ENCODE measurements around the genes RPL35, GOLGA1 and MAPKAP1.

GRCh38 chr9:124282724-124283320 is 25.1 kb downstream of the NEK6 start:
- PRO-cap, 2 experiments = no peak in any of the 2 experiments
- RAMPAGE, long total RNA, 4 experiments = no peak in any of the 4 experiments

GRCh38 chr9:124297327-124298036 is 39.7 kb downstream of the NEK6 start:
- PRO-cap, 2 experiments = peak in 1 of 2 experiments; most common plus-strand start chr9:124297773 (in 1)
- RAMPAGE, long total RNA, 4 experiments = no peak in any of the 4 experiments

GRCh38 chr9:124342552-124343470 is 72.4 kb downstream of the PSMB7 start:
- PRO-cap, 2 experiments = peak in 1 of 2 experiments; most common plus-strand start chr9:124343171 (in 1)
- RAMPAGE, long total RNA, 4 experiments = no peak in any of the 4 experiments

- PRO-cap, 2 experiments = no peak in any of the 2 experiments
- RAMPAGE, long total RNA, 4 experiments = no peak in any of the 4 experiments
Observed at GRCh38 chr9:124351961-124352469, 63.2 kb downstream of the PSMB7 start.

DNA sequence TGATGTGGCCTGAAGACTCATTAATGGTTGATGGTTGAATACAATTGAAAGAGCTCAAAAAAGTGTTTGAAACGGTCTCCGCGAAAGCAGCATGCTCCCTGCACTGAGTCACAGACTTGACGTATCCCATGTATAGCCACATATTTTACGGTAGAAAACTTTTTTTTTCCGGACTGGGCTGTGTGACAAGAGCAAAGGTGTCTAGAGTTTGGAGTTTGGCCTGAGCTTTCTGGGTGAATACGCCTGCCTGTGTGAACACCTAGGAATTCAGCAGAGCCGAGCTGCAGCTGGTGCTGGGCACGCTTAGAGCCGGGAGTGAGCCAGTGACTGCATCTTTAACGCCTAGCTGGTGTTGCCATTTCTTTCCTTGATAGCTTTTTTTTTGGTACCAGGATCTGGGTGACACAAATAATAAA is 51.9 kb downstream of the PSMB7 start:
- PRO-cap, 2 experiments = no peak in any of the 2 experiments
- RAMPAGE, long total RNA, 4 experiments = start-site peak on the plus strand in 1 of 4 experiments, centred at position 145 of the sequence, 5 reads per replicate

GRCh38 chr9:124409428-124410036 is 5.7 kb downstream of the PSMB7 start:
- PRO-cap, 2 experiments = no peak in any of the 2 experiments
- RAMPAGE, long total RNA, 4 experiments = no peak in any of the 4 experiments

- PRO-cap, 2 experiments = no peak in any of the 2 experiments
- RAMPAGE, long total RNA, 4 experiments = no peak in any of the 4 experiments
Observed at GRCh38 chr9:124505750-124506382, 1.3 kb downstream of the NR5A1 start.

DNA sequence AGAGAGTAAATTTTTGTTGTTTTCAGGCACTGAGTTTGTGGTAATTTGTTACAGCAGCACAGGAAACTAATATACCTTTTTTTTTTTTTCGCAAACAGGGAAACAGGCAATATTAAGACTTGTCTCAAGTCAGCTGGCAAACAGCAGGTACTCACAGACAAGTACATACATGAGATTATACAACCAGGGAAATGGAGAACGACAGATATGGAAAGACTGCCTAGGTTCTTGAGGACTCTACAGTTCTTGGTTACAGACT is 49.5 kb upstream of the NR5A1 start:
- PRO-cap, 2 experiments = no peak in any of the 2 experiments
- RAMPAGE, long total RNA, 4 experiments = no peak in any of the 4 experiments

DNA sequence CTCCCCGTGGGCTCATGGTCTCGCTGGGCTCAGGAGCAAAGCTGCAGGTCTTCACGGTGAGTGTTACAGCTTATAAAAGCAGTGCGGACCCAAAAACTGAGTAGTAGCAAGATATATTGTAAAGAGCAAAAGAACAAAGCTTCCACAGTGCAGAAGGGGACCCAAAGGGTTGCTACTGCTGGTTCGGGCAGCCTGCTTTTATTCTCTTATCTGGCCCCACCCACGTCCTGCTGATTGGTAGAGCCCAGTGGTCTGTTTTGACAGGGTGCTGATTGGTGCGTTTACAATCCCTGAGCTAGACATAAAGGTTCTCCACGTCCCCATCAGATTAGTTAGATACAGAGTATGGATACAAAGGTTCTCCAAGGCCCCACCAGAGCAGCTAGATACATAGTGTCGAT is 15.3 kb upstream of the WDR38 start:
- PRO-cap, 2 experiments = no peak in any of the 2 experiments
- RAMPAGE, long total RNA, 4 experiments = no peak in any of the 4 experiments

DNA sequence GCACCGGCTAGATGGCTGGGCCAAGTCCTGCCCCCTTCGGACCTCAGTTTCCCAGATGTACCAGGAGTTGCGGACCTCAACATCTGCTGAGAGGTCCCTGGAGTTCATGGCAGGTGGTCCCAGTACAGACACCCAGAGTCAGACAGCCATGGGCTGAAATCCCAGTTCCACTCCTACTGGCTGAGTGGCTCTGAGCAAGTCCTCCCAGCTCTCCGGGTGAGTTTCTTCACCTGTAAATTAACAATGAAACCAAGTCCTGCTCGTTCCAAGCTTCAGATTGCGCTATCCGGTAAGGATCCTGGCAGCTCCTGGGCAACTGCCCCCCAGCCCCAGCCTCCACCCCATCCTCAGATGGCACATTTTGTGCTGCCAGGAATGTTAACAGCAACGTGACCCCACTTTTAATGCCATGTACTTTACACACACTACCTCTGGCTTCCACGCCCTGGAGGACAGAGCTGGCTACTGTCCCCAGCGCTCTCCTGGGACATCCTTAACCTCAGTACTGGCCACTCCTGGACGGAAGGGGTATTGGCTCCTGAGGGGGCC is 727 bp upstream of the WDR38 start:
- PRO-cap, 2 experiments = no peak in any of the 2 experiments
- RAMPAGE, long total RNA, 4 experiments = no peak in any of the 4 experiments

DNA sequence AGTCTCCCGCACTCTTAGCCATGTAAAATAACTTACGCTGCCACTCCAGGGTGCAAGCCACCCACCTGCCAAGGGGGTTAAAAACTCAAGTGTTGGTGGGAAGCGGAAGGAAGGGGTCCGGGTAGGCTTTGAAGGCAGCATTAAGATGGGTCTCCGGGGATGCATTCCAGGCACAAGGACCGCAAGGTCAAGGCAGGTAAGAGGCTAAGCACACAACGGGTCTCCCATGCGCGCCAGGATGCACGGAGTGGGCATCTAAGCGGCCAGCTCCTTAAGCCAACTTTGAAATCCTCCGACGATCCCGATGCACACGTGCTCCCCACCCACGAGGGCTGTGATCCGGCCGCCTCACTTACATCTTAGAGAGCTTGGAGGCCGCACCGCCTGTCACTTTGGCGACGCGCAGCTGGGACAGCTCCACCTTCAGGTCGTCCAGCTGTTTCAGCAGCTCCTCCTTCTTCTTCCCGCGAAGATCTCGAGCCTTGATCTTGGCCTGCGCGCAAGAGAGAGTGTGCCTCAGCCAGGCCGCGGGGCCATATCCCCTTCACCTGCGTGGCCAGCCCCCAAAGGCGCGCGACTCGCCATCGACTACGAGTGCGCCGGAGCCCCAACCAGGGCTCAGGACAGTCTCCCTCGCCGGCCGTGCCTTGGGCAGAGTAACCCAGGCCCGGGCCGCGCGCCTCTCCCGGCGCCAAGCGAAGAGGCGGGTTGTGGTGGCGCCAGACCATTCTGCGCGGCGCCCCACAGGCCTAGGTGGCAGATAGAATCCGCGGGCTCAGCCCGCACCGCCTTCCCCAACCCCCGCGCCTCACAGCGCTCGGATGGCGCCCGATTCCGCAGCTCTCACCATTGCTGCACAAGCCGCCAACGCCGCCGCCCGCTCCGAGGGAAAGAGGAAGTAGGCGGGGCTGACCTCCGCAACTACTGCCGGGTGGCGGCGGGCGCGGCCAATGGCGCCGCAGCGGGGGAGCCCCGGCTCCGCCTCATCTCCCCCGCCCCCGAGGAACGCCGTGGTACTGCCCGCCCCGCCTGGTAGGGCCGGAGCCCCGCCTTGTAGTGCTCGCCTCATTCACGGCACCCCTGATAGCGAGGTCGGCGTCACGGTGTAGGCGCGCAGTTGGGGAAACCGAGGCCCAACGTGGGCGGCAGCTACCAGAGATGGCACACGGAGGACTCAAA is at the start of gene RPL35:
Gene RPL35 (minus strand): TSS at position 895 of the 1,179 bp plus-strand sequence.
- PRO-cap, 2 experiments = peak in 2 of 2 experiments; most common plus-strand start position 1,068 of the sequence (in 2); most common minus-strand start position 895 of the sequence (in 2)
- RAMPAGE, long total RNA, 4 experiments = start-site peak on the plus strand in 1 of 4 experiments, centred at position 1,075 of the sequence, 17 reads per replicate; start-site peak on the minus strand in 4 of 4 experiments, centred at positions 883 to 888 of the sequence, 343 to 27,611 reads per replicate

GRCh38 chr9:124868180-124869565 is 6.7 kb downstream of the ARPC5L start:
- PRO-cap, 2 experiments = peak in 2 of 2 experiments; most common plus-strand start chr9:124869159 (in 1); most common minus-strand start chr9:124869079 (in 1)
- RAMPAGE, long total RNA, 4 experiments = start-site peak on the plus strand in 2 of 4 experiments, at chr9:124869190-124869216 at its widest, 111 to 251 reads per replicate; start-site peak on the minus strand in 2 of 4 experiments, at chr9:124869003-124869106 at its widest, 9 reads per replicate

- PRO-cap, 2 experiments = no peak in any of the 2 experiments
- RAMPAGE, long total RNA, 4 experiments = start-site peak on the plus strand in 2 of 4 experiments, at chr9:124877041-124877193 at its widest, 36 to 63 reads per replicate
Observed at GRCh38 chr9:124876657-124877317, 14.9 kb downstream of the ARPC5L start.

DNA sequence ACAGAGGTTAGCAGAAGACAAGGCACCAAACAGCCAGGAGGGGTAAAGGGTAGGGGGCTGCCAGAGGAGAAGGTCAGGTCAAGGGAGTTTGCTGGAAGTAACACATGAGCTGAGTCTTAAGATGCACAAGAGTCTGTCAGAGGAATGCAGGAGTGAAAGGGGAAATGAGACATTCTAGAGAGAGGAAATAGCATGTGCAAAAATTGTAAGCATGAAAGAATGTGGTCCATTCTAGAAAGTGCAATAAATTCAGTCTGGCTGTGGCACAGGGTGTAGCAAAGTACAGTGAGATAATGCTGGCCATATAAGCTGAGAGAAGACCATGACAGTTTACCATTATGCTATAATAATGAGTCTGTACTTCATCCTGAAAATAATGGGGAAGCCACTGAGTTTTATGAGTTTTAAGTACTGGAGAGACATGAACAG is 6.6 kb downstream of the GOLGA1 start:
- PRO-cap, 2 experiments = no peak in any of the 2 experiments
- RAMPAGE, long total RNA, 4 experiments = no peak in any of the 4 experiments

- PRO-cap, 2 experiments = peak in 2 of 2 experiments; most common plus-strand start chr9:124941178 (in 1); most common minus-strand start chr9:124940959 (in 1)
- RAMPAGE, long total RNA, 4 experiments = start-site peak on the minus strand in 3 of 4 experiments, at chr9:124940959-124941102 at its widest, 32 to 75 reads per replicate
Observed at GRCh38 chr9:124940884-124941699, at the start of gene GOLGA1. GOLGA1 (minus strand) TSS chr9:124941083.

DNA sequence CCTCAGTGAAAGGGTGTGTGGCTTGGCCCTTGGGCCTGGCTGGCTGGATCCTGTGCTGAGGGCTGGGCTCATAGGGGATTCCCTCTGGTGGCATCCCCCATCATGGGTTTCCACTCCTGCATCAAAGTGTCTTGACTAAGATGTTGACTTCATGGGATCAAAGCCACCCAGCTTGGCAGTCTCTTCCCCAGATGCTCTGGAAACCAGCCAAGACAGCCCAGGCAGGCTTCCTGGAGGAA is 166.7 kb downstream of the GAPVD1 start:
- PRO-cap, 2 experiments = no peak in any of the 2 experiments
- RAMPAGE, long total RNA, 4 experiments = no peak in any of the 4 experiments

DNA sequence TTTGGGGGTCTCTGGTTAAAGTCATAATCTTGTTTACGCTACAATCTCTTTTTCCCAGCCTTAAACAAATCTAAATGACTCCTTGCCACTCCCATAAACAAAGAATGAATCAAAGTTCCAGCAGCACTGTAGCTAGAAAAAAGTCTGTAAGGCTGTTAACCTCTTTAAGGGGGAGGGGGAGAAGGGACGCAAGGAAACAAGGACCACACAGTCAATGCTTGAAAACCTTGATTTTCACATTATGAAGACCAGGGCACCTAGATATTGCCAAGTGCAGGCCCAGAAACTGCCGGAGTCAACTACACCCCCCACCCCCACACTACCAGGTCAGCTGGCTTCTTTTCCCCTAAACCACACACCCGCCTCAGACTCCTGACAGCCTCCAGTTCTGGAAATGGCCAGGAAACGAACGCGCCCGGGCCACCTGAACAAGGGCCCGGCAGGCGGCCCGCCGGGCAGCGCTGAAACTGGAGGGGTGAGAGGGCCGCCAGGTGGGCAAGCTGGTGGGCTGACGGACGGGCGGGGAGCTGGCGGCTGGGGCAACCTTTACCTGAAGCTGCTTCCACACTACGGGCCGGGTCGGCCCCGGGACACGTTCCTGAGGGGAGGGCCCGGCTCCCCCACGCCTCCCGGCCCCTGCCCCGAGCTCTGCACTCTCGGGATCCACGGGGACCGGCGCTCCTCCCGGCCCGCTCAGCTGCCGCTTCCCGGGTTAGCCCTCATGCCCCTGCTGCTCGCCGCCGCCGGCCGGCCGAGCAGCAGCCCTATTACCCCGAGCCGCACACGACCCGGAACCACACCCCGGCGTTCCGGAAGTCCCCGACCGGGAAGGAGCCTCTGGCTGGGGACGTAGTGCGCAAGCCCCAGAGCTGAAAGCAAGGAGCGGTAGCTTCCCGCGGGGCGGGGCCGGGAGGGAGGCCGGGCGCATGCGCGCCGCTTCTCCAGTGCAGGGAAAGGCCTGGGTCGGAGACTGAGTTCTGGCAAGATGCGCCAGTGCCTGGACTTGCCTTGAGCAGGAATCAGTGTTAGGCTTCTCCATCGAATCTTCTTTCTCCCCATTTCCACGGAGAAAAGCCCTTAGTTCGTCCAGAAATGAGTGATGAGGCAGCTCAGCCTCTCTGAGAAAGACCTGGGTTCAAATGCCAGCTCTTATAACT is at the start of gene MAPKAP1:
Gene MAPKAP1 (minus strand): TSS at position 788 of the 1,157 bp plus-strand sequence.
- PRO-cap, 2 experiments = peak in 2 of 2 experiments; most common plus-strand start position 944 of the sequence (in 1); most common minus-strand start position 785 of the sequence (in 1)
- RAMPAGE, long total RNA, 4 experiments = start-site peak on the minus strand in 4 of 4 experiments, centred at positions 778 to 784 of the sequence, 182 to 799 reads per replicate

DNA sequence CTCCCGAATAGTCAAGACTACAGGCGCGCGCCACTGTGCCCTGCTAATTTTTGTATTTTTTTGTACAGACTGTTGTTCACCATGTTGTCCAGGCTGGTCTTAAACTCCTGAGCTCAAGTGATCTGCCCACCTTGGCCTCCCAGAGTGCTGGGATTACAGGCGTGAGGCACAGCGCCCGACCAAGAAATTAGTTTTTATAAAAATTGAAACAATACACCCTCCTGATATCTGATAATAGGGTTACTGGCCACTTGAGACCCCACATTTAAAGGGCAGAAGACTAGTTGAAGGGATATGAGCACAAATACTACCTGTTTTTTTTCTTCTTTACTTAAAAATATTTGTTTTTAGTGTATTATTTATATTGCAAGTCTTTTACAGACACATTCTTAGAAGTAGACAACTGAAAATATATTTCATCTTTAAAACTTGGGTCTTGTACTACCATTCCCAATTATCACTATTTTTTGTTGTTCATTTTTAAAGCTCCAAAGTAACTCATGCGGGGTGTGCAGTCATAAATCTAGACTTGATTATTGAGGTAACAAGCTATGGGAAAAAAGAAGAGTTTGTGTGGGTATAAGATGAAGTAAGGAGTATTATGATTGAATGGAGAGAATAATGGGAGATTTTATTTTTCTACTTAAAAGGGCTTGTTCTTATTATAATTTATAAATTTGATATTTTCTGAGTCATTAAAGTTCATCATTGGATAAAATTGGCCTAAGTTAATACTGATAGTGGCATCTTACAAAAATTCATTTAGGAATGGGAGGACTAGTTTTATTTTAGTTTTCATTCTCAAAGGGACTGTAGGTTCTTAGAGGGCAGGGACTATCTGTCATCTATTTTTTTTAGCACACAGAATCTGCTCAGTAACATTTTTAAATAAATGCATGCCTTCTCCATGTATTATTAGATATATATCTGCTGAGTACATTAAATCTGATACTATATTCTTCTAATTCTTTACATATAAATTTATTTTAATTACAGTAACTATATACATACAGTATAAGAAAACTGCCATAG is 18.4 kb downstream of the PBX3 start:
- PRO-cap, 2 experiments = no peak in any of the 2 experiments
- RAMPAGE, long total RNA, 4 experiments = no peak in any of the 4 experiments

GRCh38 chr9:125868516-125869109 is 121.4 kb downstream of the PBX3 start:
- PRO-cap, 2 experiments = no peak in any of the 2 experiments
- RAMPAGE, long total RNA, 4 experiments = no peak in any of the 4 experiments

- PRO-cap, 2 experiments = no peak in any of the 2 experiments
- RAMPAGE, long total RNA, 4 experiments = no peak in any of the 4 experiments
Observed at GRCh38 chr9:125877965-125879003, 131.1 kb downstream of the PBX3 start.